ENCODE measurements around the genes SEPHS1 and BEND7.

DNA sequence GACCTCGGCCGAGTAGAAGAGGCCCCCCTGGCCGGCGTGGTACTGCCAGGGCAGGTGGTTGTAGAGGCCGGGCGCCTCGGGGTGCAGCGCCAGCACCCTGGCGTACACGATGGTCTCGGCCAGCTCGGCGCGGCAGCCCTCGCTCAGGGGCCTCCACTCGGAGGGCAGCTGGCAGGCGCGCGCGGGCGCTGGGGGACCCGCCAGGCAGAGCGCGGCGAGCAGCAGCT, 266 bp downstream of the CCDC3 start:
- PRO-cap, result no peak

- PRO-cap, result no peak
These were observed 8.1 kb upstream of the OPTN start for GRCh38 chr10:13091982-13092181.

DNA sequence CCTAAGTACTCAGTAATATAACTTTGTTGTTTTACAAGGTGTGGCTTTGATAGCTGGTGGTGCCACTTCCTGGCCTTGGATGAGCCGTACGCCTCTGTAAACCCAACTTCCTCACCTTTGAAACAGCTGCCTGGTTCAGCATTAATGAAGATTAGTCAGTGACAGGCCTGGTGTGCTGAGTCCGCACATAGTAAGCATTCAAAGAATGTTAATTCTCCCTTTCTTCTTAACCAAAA, 8.1 kb downstream of the OPTN start:
- PRO-cap, result no peak

- PRO-cap, result no peak
These were observed 23.6 kb downstream of the MCM10 start for GRCh38 chr10:13184734-13185593.

DNA sequence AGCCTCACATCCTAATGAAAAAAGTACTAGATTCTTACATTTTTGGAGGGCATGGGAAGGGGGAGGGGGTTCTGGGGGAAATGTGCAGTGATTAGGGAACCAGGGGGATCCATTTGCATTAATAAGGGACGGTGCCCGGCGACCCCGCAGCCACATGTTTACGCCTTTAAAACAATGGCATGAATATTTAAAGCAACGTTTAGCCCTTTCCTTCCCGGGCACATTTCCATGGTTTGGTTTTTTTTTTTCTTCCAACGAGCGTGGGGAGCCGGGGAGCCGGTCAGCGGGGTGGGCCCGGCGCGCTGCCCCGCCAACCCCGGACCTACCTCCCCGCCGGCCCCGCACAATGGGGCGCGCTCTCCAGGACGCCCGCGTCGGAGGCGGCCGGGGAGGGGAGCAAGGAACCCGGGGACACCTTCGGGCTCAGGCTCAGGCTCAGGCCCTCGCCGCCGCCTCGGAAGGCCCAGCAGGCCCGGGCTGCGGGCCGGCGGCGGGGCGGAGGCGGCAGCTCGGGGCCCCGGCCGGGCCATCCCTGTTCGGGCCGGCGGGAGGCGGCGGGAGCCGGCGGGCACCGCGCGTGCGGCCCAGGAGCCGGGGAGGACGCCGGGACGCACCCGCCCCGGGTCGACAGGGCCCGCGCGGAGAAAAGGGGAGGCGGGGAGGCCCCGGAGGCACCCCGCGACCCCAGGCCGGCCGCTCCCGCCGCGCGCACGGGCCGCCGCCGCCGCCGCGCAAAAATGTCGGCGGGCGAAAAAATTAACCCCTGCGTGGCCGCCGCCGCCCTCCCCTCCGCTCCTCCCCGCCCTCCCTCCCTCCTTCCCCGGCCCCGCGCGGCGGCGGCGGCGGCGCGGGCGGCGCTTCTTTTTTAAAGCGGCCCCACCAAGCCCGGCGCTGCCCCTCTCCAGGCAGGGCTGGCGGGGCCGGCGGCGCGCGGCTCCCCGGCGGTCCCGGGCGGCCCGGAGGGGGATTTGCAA, 855 bp downstream of the SEPHS1 start:
- PRO-cap, result no peak

GRCh38 chr10:13347925-13348692, at the start of gene SEPHS1:
Gene SEPHS1 (minus strand): TSS chr10:13348293.
- PRO-cap, result no peak

DNA sequence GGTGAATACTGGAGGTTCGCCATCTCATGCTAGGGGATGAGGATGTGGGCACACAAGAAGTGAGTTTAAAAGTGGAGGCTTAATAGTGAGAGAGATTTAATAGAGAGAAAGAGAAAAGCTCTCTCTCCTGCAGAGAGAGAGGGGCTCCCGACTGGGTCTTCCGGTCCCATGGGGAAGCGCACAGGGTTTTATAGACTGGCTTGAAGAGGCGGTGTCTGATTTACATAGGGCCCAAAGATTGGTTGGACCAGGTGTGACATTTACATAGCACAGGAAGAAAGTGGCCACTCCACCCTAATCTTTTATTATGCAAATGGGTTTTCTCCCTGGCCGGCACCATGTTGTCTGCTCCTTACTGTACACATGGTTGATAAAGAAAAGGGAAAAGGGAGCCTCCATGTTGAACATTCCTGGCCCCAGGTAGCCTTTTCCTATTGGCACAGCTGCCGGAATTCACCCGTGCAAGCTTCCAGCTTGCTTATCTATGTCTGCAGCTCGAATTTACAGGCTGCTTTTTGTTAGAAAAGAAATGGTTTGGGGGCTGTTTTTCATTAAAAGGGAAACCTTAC, 52.4 kb upstream of the SEPHS1 start:
- PRO-cap, result no peak

- PRO-cap, result no peak
These were observed 55.5 kb downstream of the BEND7 start for GRCh38 chr10:13473275-13473703.

GRCh38 chr10:13490485-13490914, 38.3 kb downstream of the BEND7 start:
- PRO-cap, result no peak

DNA sequence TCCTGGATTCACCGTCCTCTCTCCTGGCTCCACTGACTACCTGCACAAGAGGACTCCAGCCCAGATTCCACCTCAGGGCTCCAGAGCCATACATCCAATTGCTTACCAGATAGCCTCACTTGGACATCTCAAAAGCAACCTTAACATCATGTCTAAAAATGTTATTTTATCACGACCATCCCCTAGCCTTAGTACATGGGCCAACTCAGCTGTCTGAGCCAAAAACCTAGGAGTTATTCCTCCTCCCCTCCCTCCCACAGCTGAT, 15.6 kb downstream of the BEND7 start:
- PRO-cap, result no peak

- PRO-cap, result no peak
These were observed at the start of gene BEND7 for GRCh38 chr10:13528391-13529430. Gene BEND7 (minus strand): TSS chr10:13529014.

- PRO-cap, result no peak
These were observed 21.5 kb downstream of the PRPF18 start for GRCh38 chr10:13608266-13608575.

DNA sequence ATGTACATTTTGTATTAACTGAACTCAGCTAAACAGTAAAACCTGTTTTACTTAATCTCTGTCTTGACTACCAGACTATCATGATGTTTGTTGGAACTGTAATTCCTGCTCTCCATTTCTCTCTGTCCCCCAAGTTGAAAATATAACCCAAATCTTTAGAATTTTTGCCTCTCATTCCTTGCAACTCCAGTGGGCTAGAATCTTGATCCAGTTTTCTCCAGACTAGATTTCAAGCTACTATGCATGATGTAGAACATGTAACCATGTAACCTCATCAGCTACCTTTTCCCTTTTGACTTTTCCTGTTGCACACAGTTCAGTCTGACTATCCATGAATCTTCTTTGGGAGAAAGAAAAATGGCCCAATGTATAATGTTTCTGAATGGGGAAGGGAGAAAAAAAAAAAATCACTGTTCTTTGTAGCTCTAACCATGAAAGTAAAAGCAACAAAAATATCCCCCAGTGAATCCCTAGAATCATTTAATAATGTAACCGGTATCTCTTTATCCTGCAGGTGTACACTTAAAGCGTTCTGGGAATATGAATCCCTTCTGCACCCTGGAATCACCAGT, 57.7 kb downstream of the PRPF18 start:
- PRO-cap, result no peak

GRCh38 chr10:13877281-13877996, 290.7 kb downstream of the PRPF18 start:
- PRO-cap, result no peak

DNA sequence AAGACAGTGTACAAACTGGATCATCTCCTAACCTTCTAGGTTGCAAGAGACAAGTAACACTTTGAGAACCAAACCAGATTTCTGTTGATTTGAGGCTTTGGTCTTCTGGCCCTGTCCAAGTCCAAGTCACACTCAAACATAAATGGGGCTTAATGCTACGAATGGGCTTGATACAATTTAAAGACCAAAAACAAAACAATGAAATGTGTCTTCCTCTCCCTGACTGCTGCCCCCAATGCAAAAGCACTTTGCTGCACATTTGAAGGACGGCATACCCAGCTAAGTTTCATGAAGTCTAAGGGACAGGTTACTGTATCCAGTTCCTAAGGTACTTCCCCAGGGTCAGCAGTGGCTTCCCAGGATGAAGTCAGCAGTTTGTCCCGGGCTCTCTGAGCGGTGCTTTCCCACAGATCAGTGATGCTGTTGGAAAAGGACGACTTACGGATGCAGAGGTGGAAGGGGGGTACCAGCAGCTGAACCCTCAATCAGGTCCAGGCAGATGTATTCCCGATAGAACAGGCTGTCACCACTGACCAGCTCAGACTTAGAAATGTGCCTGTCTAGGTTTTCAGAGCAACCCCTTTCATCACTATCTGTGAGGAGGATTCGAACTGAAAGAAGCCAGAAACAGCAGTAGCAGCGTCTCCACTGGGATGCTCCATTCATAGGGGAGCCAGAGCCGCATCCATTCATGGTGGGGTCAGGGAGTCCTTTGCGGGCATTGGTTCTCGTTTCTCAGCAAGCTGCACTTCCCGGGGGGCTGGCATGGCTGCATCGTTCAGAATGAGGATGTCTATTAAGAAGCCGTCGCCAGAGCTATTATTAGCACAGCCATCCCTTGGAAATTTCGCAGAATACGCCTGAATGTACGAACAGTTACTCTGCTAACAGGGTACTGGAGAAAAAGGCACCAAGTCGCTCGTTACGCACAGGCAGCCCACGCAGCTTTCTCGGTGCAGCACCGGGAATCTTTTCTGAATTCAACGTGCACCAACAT, 303.6 kb downstream of the PRPF18 start:
- PRO-cap, result no peak

DNA sequence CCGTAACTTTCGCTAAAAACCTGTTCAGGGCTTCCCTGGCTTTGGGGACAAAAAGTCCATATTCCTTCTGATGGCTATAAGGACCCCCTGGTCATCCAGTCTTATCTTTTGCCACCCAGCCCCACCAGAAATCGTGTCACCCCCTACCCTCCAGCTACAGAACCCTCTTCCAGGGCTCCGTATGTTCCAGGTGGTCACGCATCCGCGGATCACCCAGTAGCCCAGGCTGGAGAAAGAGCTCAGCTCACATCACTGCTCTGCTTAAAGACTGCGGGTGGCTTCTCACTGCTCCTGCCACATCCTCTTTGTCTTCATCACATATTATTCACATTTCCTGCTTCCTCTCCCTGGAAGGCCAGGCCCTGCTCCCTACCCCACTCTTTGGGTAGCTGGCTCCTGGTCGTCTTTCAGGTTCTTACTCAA, 307.5 kb downstream of the PRPF18 start:
- PRO-cap, result no peak

- PRO-cap, result no peak
These were observed 343.3 kb downstream of the FRMD4A start for GRCh38 chr10:13987427-13987912.

- PRO-cap, result no peak
These were observed 340.4 kb downstream of the FRMD4A start for GRCh38 chr10:13990200-13990888.

- PRO-cap, result no peak
These were observed 339.4 kb downstream of the FRMD4A start for GRCh38 chr10:13991415-13991669.

DNA sequence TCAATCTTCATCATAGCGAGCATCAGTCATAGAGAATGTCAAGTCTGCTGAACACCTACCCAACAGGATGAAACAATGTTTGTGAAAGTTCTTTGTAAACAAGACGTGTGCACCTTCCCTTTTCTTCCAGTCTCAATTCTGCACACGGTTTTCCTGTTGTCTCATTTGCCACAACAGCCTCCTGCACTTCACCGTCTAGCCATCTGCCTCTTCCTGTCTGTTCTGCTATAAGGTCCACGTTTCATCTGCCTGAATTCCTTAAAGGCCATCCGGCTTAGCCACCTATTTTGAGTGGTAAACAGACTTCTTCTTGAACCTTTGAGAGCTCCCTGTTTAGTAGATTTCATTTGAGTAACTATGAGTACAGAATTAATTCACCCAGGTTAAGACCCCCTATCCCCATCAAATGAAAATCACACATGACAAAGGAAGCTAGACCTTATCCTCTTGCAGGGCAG, 314.4 kb downstream of the FRMD4A start:
- PRO-cap, result no peak

Data from neutrophil (primary cell).